Subcutaneous preadipocyte (primary cell): Measurements from ENCODE around the genes DYNLT5 and GADD45A.

DNA sequence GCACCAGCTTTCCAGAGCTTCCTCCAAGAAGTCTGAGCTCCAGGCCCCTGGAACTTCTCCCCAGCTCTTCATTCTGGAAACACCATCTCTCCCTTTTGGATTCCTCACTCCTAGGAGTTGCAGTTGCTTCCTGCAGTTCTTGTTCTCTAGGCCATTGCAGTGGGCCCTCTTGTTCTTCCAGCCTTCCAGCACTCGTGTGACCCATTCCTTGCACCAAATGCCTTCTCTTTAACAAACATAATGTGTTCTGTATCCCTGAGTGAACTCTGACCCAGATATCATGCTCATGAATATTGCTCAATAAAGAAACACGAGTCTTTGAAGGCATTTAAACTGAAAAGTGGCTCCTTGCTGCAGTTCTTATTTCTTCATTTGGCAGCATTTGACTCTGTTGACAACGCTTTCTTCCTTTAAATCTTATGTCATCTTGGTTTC, 100.8 kb upstream of the PDE4B start:
- CAGE, long polyA plus RNA = no peak

DNA sequence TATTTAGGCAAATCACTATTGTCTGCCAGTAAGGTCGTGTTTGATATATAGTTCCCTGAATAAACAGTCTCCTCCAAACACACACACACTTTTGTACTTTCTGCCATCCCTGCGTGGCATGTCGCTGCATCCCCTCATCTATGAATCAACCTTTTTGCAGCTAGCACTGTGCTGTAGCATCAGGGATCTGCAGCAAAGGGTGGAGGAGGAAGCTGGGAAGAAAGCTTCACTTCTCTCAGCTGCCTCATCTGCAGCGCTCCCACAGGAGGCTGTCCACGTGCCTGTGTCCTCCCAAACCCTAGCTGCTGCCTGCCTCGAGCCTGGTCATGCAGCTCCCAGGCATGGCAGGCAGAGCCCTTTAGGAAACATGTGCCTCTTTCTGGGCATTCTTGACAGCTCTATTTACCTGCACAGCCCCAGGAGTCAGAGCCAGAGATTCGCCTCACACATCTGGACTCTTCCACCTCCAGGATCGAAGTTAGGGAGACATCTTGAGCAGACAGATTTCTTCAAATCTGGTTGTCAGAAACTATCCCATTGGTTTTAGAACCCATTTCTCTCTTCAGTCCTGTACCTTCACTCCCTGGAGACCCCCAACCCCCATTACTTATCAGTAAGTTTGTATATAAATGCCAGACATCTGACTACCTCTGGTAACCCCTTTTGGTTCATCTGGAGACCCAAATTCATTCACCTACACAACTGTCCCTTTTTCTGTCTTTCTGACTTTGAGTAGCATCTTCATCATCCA, 262.0 kb upstream of the SGIP1 start:
- CAGE, long polyA plus RNA = no peak

- CAGE, long polyA plus RNA = no peak
Observed at GRCh38 chr1:66278156-66278934, 255.6 kb upstream of the SGIP1 start.

- CAGE, long polyA plus RNA = no peak
Observed at GRCh38 chr1:66295713-66296268, 238.2 kb upstream of the SGIP1 start.

DNA sequence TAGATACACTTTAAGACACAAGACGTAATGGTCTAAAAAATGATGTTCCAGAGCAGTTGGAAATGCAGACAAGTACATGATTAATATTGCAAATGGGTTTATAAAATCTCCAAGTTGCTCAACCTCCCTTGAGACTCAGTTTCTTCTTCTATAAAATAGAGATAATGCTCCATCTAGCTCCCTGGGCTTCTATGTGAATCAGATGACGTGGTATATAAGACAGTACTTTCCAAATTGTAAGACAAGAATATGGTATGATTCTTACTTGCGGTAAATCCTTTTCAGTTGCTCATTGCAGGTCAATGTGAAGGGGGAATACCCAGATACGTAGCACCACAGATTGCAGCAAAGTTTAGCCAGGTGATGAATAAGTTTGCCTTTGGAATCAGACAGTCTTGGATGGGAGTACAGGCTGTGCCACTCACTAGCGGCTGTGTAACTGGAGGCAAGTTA, 224.7 kb upstream of the SGIP1 start:
- CAGE, long polyA plus RNA = no peak

- CAGE, long polyA plus RNA = no peak
Observed at GRCh38 chr1:66348434-66348756, 185.6 kb upstream of the SGIP1 start.

GRCh38 chr1:66393735-66394332, 140.1 kb upstream of the SGIP1 start:
- CAGE, long polyA plus RNA = no peak

DNA sequence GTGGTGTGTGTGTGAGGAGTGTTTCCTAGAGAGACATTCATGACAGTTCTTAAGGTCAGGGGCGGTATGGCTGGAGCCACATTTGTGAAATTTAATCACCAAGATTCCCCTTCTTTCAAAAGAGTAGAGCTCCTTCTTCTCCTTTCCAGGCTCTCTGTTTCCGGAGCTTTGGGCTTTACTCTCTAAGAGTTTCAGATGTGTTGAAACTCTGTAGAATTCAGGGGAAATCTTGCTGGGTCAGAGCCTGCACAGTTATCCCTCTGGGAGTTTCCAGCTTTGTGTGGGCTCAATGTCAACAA, 138.3 kb upstream of the SGIP1 start:
- CAGE, long polyA plus RNA = no peak

GRCh38 chr1:66751948-66752941, at the start of gene DYNLT5:
Gene DYNLT5, plus strand, starts transcription at chr1:66752459.
- CAGE, long polyA plus RNA = no peak

DNA sequence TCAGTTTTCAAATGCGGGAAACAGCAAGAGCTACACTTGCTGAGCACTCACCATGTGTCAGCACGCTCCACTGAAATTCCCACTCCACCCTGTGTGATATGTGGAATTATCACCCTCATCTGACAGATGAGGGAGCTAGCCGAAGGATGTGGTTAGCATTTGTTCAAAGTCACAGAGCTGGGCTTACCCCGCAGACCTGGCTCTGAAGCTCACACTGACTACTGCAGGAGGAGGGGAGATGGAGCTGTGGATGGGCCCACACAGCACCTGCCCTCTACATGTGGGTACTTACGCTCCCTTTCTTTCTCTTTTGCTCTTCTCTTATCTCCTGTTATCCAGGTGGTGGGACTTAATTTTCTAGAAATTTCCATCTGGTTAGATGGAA, 29.2 kb downstream of the IL12RB2 start:
- CAGE, long polyA plus RNA = no peak

- CAGE, long polyA plus RNA = no peak
Observed at GRCh38 chr1:67561533-67562375, 123.2 kb upstream of the GADD45A start.

- CAGE, long polyA plus RNA = start-site peak on the plus strand at chr1:67685177-67685427, 183 and 27 reads in 2 replicates
Observed at GRCh38 chr1:67685104-67686200, at the start of gene GADD45A. Gene GADD45A, plus strand, starts transcription at chr1:67685201.

DNA sequence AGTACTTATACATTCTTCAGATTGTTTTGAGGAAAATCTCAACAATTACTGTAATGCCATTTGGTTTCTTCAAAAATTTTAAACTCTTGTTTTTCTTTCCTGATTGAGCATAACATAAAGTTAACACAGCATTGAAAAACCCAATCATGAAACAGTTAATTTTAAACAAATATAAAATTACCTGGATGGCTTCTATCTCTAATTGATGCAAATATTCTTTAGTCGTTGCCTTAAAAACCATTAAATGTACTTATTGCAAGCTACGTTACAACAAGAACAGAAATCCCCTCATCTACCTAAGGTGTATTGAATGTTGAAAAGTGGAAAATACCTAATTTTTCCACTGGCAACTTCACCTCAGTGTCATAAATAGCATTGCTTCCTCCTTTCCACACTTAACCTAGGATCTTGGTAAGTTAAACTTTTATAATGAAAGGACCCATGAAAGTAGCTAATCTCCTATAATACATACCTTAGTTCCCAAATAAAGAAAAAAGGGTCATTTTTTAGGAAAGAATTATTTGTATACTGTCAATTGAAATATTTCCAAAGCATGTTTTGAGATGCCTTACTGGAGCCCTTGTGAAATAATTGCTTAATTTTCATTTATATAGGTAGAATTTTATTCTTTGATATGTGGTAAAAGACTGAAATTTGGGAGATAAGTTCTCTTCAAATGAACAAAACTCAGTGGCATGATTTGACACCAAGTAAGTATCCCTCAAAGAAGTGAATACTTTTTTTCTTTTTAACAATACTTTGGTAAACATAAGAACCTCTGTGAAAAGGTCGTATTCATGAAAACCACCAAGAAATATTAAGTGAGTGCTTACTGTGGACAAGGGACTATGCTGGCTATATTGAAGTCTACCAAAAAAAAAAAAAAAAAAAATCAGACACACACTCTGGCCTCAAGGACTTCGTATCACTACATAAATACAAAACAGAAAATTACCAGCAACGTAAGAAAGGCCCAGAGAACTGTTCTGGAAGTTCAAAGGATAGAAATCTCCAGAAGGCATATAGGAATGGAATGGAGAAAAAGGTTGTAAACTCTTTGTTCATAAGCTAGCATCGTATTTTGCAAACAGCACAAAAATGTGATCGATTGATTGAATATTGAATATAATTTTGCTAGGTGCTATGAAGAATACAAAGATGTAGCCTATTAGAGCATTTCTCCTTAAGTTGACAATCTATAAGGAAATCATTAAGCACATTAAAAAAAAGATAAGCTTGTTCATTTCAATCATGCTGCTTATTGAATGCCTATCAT, 5.7 kb downstream of the GADD45A start:
- CAGE, long polyA plus RNA = no peak

GRCh38 chr1:67710247-67710855, 25.4 kb downstream of the GADD45A start:
- CAGE, long polyA plus RNA = no peak

DNA sequence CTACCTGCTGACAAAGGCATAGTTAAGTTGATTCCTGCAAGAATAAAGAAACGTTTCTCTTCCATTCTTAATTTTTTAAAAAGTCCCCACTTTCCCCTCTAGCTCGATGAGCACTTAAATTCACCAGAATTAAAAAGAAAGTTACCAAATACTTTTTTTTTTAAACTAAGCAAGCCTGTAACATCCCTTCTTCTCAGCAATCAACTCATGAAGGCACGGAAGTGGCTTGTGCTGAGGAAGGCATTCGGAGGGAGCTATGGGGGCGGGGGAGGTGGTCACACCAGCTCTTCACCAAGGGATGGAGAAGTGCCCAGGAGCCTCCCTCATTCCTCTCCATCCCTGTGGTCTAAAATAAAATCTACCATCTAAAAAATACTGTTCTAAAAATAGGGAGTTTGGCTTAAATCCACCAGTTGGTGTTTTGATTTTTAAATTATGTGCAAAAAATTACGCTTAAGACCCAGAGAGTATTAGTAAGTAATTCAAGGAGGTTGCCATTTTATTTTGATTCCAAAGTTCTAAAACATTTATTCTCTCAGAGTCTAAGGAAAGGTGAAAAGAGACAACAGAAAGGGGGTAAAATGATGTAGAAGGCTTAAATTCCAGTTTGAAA, 61.4 kb downstream of the GADD45A start:
- CAGE, long polyA plus RNA = no peak

- CAGE, long polyA plus RNA = no peak
Observed at GRCh38 chr1:67749360-67750136, 64.5 kb downstream of the GADD45A start.

- CAGE, long polyA plus RNA = no peak
Observed at GRCh38 chr1:67847480-67847889, 14.2 kb upstream of the GNG12 start.

- CAGE, long polyA plus RNA = no peak
Observed at GRCh38 chr1:68176807-68177550, 55.3 kb downstream of the WLS start.

- CAGE, long polyA plus RNA = no peak
Observed at GRCh38 chr1:68621540-68621940, 124.7 kb upstream of the DEPDC1 start.

- CAGE, long polyA plus RNA = no peak
Observed at GRCh38 chr1:69582167-69582563, 14.4 kb downstream of the LRRC7 start.